Gastroesophageal sphincter (tissue), 4 donors: ENCODE results near the gene PFDN1.

GRCh38 chr5:139655595-139656481 is 7.7 kb downstream of the CXXC5 start:
- PRO-cap = bidirectional peak, plus-strand start at chr5:139655827, minus-strand start at chr5:139655859
- RAMPAGE, long total RNA, 4 experiments = no peak in any of the 4 experiments

- PRO-cap = no peak
- RAMPAGE, long total RNA, 4 experiments = no peak in any of the 4 experiments
These were observed 11.5 kb downstream of the CXXC5 start for GRCh38 chr5:139659677-139660087.

DNA sequence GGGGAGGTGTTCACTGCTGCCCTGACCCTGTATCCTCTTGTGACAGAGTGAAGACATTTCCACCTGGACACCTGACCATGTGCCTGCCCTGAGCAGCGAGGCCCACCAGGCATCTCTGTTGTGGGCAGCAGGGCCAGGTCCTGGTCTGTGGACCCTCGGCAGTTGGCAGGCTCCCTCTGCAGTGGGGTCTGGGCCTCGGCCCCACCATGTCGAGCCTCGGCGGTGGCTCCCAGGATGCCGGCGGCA is 32.1 kb downstream of the CXXC5 start:
- PRO-cap = no peak
- RAMPAGE, long total RNA, 4 experiments = no peak in any of the 4 experiments

- PRO-cap = unidirectional peak, plus-strand start at chr5:139697018
- RAMPAGE, long total RNA, 4 experiments = no peak in any of the 4 experiments
These were observed 48.5 kb downstream of the CXXC5 start for GRCh38 chr5:139696503-139697196.

GRCh38 chr5:139711695-139711863 is 63.4 kb downstream of the CXXC5 start:
- PRO-cap = no peak
- RAMPAGE, long total RNA, 4 experiments = no peak in any of the 4 experiments

GRCh38 chr5:139787300-139788580 is 7.9 kb upstream of the PSD2 start:
- PRO-cap = bidirectional peak, plus-strand start at chr5:139788247, minus-strand start at chr5:139788126
- RAMPAGE, long total RNA, 4 experiments = no peak in any of the 4 experiments

DNA sequence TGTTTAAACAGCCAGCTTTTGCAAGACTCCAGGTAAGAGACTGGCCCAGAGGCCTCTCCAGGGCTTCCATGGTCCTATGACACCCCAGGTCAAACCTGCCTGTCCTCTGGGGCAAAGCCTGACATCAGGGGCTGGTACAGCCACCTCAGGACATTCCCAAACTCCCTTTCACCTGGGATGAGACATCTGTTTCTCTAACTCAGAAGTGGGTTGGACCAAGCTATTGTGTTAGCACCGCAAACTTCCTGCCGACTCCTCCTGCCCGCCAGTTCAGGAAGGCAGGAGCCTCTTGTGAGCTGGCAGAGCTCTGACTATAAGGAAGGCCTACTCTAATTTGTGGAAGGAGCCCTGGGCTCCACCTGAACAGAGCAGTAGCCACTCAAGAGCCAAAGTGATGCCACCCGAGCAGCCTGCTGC is 81.4 kb downstream of the PSD2 start:
- PRO-cap = no peak
- RAMPAGE, long total RNA, 4 experiments = no peak in any of the 4 experiments

DNA sequence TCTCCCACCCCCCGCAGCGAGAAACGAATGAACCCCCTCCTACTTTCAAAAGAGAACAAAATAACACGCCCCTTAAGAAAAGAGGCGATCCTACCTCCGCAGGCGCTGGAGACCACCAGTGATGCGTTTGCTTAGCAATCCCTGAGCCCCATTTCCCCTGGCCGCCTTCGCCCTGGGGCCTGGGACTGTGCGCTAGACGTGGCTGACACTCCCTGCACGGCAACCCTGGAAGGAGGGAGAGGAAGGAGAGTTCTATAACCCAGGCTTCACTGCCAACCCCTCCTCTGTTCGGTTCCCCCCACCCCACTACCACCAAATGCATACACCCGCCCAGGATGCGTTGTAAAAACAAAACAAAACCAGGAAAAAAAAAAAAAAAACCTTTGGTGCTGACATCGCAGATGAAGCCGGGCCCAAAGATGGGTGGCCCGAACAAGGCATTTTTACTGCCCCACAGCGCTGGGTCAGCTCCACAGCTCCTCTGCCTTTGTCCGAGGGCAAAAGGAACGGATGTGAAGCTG is 5.5 kb upstream of the PURA start:
- PRO-cap = no peak
- RAMPAGE, long total RNA, 4 experiments = start-site peak on the minus strand in 1 of 4 experiments, centred at position 242 of the sequence, 6 reads per replicate

GRCh38 chr5:140108900-140109710 is 4.8 kb upstream of the PURA start:
- PRO-cap = no peak
- RAMPAGE, long total RNA, 4 experiments = no peak in any of the 4 experiments

DNA sequence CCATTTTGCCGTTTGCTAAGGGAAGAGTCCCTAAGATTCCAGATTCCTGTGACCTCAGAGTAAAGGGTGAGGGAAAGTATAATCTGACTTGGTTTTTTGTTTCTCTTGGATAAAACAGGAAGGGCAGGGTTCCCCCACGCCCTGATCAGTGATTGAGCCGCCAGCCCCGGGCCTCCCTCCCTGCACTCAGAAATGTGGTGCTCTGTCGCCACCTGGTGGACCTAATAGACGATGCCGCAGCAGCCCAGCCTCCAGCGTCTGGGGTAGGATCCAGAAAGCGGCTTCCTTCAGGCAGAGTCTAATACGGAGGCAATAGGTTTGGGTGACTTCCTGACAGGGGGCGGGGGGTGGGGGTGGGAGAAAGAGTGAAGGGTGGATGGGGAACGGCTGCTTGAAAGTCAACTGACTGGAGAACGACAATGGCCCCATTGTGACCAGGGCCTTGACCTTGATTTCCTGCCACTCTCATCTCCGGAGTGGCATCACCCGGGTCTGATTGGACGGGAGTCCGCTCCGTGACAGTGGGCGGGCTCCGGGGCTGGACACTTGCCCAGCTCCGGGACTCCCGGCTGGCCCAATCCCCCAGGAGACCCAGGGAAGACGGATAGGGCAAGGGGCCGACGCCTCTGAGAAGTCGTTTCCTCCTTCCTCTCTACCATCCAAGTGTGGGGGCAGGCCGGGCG is 17.8 kb upstream of the CYSTM1 start:
- PRO-cap = no peak
- RAMPAGE, long total RNA, 4 experiments = no peak in any of the 4 experiments

DNA sequence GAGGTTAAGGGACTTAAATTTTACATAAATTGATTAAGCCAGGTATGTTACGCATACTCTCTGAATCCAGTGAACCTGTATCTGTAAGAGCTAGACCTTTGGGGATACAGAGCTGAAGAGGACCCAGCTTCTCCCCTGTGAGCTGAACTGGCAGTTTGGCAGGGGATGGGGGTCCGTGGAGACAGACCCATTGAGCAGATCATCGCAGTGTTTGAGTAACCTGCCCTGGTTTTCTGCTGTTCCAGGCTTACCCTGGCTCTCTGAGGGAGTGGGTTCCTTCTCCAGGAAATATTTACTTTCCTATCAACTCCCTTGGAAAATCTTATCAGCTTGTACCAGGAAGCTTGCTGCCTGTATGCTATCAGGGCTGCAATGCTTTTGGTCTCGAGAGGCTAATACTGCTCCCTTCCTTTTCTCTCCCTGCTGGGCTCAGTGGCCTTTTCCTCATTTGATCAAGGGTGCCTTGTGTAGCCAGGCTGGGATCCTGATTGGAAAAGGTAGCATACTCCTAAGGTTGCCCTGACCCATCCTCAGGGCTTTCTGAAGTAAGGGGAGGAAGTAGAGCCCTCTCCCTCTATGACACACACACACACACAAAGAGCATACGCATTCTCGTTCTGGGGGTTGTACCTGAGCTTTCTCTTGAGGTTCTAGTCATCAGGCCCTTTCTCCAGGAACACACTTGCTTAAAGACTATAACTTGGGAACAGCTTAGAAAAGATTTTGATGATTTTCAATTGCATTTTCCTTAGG is 41.5 kb downstream of the CYSTM1 start:
- PRO-cap = no peak
- RAMPAGE, long total RNA, 4 experiments = no peak in any of the 4 experiments

GRCh38 chr5:140220513-140221151 is 45.6 kb downstream of the CYSTM1 start:
- PRO-cap = no peak
- RAMPAGE, long total RNA, 4 experiments = no peak in any of the 4 experiments

- PRO-cap = no peak
- RAMPAGE, long total RNA, 4 experiments = no peak in any of the 4 experiments
These were observed 52.7 kb downstream of the PFDN1 start for GRCh38 chr5:140250282-140250613.

GRCh38 chr5:140302538-140303615 is at the start of gene PFDN1:
Gene PFDN1 (minus strand): TSS chr5:140303101.
- PRO-cap = bidirectional peak, plus-strand start at chr5:140303160, minus-strand start at chr5:140303090
- RAMPAGE, long total RNA, 4 experiments = start-site peak on the minus strand in 4 of 4 experiments, at chr5:140303079-140303102 at its widest, 293 to 642 reads per replicate

DNA sequence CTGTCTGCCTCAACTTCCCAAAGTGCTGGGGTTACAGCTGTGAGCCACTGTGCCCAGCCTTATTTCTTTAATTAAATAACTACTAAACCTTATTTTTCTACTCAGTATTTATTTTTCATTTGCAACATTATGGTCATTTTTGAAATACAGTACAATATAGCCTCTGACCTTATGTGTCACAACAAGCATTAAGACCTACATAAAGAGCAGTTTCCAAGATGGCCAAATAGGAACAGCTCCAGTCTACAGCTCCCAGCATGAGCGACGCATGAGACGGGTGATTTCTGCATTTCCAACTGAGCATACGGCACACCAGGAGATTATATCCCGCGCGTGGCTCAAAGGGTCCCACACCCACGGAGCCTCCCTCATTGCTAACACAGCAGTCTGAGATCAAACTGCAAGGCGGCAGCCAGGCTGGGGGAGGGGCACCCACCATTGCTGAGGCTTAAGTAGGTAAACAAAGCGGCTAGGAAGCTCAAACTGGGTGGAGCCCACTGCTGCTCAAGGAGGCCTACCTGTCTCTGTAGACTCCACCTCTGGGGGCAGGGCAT is 50.2 kb downstream of the ANKHD1 start:
- PRO-cap = no peak
- RAMPAGE, long total RNA, 4 experiments = no peak in any of the 4 experiments

DNA sequence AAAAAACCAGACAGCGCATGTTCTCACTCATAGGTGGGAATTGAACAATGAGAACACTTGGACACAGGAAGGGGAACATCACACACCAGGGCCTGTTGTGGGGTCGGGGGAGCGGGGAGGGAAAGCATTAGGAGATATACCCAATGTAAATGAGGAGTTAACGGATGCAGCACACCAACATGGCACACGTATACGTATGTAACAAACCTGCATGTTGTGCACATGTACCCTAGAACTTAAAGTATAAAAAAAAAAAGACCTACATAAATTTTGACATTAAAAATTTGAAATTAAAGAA is 55.9 kb downstream of the ANKHD1 start:
- PRO-cap = no peak
- RAMPAGE, long total RNA, 4 experiments = no peak in any of the 4 experiments

DNA sequence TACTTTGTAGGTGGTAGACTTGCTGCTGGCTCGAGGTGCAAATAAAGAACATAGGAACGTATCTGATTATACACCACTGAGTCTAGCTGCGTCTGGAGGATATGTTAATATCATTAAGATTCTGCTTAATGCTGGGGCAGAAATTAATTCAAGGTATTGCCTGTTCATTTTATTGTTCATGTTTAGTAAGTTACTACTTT is 40.7 kb upstream of the EIF4EBP3 start:
- PRO-cap = no peak
- RAMPAGE, long total RNA, 4 experiments = start-site peak on the plus strand in 1 of 4 experiments, centred at position 82 of the sequence, 36 reads per replicate

DNA sequence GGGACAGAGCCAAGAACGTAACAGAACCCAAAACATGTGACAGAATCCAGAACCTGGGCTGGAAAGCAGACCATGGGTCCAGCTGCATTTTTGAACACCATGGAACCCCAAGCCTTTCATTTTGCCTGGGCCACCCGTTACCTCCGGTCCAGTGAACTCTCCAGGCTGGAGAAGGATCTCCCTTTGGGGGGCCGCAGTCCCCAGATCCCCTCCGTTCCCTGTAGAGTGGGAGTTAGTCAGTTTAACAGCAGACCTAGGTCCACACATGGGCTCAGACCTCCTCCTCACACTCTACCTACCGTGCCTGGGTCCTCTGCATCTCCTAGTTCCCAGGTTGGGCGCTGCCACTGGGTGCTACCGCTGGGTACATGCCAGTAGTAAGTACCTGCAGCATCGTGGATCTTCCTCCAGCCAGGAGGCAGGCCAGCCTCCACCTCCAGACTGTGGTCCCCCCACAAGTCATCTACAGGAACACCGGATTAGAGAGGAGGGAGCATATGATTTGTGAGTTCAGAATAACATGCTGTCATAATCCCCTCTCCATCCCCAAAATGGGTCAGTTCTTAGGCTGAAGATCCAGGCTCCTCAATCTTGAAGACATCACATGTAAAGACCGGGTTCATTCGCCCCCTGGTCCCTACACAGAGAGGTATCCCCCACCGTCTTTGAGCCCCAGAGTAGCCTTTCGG is 801 bp downstream of the APBB3 start:
- PRO-cap = no peak
- RAMPAGE, long total RNA, 4 experiments = no peak in any of the 4 experiments

DNA sequence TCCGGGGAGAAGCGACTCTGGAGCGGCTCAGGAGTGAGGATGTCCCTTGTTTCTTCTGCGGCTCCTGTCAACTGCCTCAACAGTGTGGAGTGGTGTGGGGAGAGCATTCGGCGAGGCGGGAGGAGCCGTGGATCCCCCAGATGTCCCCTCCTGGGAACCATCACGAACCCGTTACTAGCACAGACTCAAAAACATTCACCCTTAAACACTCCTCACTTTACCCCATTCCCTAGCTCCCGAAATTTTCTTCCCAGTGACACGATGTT is 227 bp downstream of the SLC35A4 start:
- PRO-cap = no peak
- RAMPAGE, long total RNA, 4 experiments = no peak in any of the 4 experiments

GRCh38 chr5:140588365-140588564 is 23.6 kb downstream of the SLC35A4 start:
- PRO-cap = no peak
- RAMPAGE, long total RNA, 4 experiments = no peak in any of the 4 experiments